ENCODE data around the gene ZFAND6.

DNA sequence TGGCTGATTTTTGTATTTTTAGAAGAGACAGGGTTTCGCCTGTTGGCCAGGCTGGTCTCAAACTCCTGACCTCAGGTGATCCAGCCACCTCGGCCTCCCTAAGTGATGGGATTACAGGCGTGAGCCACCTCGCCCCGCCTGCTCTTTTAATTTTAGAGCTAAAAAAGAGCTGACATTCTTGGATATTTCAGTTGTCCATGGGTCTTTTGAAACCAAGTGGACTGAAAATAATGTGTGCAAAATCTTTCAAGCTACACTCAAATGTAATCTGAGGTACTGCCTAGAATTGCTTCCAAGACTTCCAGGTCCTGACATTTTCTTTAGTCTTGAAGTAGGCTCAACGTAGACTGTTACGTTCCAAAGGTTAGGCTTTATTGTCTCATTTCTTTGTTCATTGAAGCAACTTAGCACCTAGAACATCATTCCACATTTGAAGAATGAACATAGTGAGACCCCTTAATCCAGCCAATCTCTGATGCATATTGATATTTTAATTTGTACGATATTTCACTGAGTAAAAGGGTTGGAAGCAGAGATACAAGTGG, 4.7 kb downstream of the MORF4L1 start:
- PRO-cap: no peak

DNA sequence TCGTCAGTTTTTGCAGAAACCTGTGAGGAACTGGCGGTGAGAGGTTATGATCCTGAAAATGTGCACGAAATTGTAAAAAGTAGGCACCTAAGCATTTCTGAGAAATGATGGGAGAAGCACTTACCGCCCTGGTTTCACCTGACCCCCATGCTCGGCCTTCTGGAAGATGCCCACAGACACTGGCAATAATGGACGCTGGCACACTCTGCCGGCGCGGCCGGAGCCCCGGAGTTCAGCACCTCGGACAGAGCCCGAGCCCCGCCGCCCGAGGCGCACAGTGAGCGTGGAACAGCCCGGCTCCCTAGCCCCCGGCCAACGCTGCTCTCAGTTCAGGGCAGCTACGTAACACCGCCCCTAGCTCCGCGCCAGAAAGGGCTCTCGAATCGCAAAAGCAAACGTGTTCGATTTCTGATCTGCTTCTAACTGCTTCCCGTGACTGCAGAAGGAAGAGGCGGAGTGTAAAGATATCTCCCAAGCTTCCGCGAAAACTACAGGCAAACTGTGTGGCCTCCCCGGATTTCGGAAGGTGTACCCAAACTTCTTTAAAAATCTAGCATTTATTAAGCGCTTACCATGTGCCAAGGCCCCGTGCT, 1.1 kb downstream of the ANKRD34C start:
- PRO-cap: no peak

GRCh38 chr15:80017586-80018063, 41.9 kb upstream of the ZFAND6 start:
- PRO-cap: no peak

DNA sequence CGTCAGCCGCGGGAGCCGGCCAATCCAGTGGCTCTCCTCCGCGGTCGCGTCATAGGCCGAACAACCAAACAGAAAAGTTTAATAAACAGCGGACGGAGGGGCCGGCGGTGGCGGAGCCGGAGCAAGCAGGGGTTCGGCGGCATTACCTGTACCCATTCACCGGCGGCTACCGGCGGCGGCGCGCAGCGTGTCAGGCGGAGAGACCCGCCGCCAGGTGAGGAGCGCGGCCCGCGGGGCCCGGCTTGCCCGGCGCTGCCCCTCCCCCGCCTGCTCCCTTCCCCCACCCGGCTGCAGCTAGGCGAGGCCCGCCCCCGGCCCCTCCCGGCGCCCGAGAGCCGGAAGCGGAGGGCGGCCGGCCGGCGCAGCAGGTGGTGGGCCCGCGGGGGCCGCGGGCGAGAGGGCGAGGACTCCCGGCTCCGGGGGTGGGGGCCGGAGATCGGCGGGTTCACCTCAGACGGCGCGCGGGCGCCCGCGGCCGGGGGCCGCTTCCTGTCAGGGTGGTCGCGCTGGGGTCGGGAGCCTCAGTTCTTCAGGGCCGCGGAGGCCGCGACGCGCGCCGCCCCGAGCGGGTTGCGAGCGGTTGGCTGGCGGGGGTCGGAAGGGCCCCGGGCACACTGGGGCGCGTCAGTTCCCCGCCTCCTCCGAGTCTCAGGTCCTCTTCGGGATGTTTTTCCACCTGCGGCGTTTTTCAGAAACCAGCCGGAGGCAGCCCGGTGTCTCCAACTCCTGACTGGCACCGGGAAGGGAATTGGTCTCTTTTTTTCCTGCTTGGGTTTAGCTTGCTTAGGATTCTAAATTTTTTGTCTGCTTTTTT, at the start of gene ZFAND6:
Gene ZFAND6, plus strand, starts transcription at position 81 of the 814 bp plus-strand sequence.
- PRO-cap: bidirectional peak, plus-strand start at position 81 of the sequence, minus-strand start outside the sequence; bidirectional peak, plus-strand start at position 345 of the sequence, minus-strand start at position 269 of the sequence

GRCh38 chr15:80082143-80082552, 22.7 kb downstream of the ZFAND6 start:
- PRO-cap: no peak

- PRO-cap: bidirectional peak, plus-strand start at chr15:80251891, minus-strand start at chr15:80251726
Observed at GRCh38 chr15:80251374-80251998, 527 bp downstream of the CTXND1 start.

DNA sequence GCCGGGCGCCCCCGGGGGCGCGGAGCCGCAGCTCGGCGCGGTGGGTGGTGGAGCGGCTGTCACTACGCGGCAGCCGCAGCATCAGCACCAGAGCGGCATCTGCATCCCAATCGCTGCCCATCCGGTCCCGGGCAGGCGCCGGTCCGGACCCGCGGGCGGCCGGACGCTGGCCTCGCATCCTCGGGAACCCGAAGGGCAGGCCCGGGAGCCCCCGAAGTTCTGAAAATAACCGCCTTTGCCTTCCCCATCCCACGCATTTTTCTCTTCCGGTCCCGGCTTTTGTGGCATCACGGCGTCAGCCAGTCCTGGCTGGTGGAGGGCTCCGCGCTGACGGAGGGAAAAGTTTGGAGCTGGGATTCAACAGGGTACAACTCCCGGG, 427 bp downstream of the ARNT2 start:
- PRO-cap: no peak

DNA sequence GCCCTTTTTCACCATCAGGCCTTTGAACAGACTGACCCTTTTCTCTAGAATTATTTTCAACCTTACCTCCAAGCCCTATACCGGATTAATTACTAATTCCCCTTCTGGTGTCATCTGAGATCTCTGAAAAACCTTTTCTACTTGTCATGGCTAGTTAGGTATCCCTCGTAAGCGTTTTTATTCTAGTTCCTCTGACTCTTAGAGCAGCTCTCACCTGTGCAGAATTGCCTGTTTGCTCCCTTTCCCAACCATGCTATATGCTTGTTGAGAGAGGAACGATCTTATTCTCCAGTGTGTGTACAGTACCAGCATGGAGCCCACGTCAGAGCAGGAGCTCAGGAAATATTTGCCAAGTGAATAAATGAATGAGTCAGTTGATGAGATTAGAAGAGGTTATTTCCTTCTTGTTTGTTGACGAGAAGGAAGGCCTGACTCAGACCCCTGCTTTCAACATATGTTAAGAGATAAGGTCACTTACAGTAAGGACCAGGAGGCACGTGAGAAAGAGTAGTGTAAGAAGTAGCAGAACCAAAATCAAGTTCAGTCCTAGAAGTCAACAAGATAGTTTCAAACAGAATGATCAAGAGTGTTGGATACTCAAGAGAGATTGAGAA, 106.4 kb upstream of the ABHD17C start:
- PRO-cap: no peak

DNA sequence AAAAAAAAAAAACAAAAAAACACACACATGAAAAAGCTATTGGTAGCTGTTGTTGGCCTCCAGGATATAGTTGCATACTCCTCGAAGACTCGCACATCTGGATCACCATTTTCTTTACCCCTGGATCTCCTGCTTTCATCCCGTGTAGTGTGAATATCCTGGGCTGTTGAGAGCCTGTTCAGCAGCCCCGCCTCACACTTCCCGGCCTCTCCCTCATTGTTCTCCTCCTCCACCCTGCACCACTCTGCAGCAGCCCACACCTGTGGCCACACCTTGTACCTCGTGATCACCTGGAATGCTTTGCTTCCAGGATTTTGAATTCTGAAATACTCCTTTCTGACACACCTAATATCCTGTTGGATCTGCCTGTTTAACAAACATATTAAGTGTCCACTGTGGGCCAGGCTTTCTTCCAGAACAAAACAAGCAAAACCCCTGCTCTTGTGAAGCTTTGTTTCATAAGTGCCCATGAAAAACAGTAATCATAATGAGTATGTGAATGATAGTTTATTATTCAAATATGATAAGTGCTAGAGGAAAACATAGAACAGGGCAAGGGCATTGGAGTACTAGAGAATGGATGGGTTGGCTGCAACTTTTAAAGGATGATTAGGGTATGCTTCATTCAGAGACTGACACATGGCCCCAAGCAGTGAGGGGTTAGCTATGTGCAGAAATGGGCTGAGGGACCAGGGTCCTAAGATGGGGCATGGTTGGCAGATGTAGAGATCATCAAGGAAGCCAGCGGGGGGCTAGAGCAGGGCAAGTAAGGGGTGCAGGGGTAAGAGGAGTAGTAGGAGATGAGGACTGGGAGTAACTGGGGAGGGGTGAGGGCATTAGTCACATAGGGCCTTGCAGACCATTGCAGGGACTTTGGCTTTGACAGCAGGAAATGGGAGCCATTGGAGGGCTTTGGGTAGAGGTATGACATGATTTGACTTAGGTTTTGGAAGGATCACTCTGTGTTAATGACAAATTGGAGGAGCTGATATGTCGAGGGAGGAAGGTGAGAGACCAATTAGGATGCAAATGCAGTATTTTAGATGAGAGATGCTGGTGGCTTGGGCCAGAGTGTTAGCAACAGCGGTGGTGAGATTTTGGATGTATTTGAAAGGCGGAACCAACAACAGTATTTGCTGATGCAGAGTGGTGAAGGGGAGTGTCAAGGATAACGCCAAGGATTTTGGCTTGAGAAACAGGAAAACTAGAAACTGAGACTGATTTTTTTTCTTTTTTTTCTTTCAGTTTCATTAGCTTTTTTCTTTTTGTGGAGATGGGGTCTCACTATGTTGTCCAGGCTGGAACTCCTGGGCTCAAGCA, 14.8 kb downstream of the ABHD17C start:
- PRO-cap: no peak

- PRO-cap: no peak
Observed at GRCh38 chr15:81183858-81184860, 12.5 kb upstream of the IL16 start.

DNA sequence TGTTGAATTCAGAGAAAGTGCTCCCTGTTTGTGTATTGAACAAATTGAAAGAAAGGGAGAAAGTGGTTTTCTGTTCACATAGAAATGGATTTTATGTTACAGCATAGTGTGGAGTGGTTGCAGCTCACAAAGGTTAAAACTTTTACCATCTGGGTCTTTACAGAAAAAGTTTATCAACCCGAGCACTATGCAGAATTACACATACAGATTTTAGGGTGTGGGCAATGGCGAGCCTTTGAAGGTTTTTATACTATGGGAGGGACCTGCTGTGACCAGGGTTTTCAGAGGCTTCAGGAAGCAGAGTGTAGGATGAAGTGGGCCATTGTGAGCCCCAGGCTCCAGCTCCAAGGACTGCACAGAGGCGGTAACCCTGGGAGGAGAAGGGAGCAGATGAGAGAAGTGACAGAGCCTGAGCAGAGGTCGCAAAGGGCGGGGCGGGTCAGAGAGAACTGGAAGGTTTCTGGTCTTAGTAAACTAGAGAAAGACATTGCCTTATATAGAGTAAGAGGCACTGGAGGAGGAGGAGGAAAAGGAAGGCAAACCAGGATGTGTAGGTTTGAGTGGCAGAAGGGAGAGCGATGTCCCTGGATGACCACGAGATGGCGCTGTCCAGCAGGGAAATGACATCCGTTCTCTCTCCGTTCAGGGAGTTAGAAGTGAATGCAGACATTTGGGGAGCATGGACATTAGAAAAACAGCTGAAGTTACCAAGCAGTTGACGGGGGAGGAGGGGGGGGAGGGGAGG, 49.1 kb downstream of the STARD5 start:
- PRO-cap: no peak

DNA sequence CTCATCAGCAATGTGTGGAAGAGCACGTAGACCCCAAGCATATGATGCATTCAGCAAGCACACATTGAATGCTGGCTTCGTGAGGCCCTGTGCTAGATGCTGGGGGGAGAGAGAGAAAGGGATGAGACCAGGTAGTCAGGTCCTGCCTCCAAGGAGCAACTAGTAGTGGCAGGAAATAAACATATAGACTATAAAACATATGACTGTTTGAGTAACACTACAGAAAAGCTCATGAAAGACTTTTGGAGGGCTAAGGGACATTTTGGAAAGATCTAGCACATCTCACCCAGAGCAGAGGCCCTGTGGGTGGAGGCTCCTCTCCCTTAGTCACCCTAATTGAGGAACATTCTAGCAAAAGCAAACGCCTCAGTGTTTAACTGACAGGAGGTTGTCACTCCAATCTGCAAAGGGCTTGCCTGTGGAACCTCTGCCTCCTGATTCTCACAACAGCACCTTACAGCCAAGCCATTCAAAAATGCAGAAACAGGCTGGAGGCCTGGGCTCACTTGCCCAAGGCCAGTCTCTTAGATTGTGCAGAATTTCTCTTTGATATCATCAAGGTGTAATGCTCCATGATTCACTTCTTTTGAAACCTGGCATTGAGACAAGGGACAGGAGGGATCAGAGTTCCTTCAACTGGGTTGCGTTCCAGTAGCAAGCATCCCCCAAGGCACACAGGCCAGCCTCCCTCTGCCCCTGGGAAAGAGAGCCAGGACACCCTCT, 26.1 kb downstream of the STARD5 start:
- PRO-cap: no peak

- PRO-cap: no peak
Observed at GRCh38 chr15:82022129-82022554, 23.7 kb downstream of the MEX3B start.

- PRO-cap: bidirectional peak, plus-strand start at chr15:82046801, minus-strand start at chr15:82046828; bidirectional peak, plus-strand start at chr15:82047398, minus-strand start at chr15:82046910
Observed at GRCh38 chr15:82046559-82047167, 845 bp upstream of the MEX3B start.

DNA sequence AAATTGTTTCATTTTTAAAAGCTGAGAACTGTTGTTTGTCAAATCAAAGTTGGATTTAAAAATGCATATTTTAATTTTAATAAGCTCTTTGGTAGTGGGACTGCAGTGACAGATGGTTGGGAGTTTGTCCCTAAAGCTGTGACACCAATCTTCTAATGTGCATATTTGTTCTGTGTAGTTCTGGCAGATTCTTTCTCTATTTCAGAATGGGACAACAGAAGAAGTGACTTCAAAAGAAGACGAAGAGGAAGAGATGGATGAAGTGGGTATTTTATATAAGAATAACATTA, 29.2 kb upstream of the GOLGA6L9 start:
- PRO-cap: no peak

DNA sequence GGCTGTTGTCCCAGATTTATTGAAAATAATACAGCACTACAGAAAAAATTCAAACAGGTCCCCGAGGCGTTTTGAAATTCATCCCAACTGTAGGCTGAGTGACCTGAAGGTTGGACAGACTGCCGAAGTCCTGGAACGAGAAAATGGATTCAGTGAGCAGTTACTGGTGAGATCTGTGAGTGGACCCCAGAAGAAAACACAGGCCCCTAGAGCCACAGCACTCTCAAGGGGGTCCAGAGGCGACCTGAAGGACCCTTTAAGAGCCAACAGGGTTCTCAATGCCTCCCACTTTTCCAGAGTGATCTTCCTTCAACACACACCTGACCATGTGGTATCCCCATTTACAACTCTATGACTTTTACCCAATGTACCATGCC, 3.5 kb downstream of the RPS17 start:
- PRO-cap: no peak

- PRO-cap: bidirectional peak, plus-strand start at chr15:82809651, minus-strand start at chr15:82809419
Observed at GRCh38 chr15:82809144-82809484, 314 bp upstream of the WHAMM start.

GRCh38 chr15:82914398-82914814, 38.1 kb downstream of the HOMER2 start:
- PRO-cap: no peak

DNA sequence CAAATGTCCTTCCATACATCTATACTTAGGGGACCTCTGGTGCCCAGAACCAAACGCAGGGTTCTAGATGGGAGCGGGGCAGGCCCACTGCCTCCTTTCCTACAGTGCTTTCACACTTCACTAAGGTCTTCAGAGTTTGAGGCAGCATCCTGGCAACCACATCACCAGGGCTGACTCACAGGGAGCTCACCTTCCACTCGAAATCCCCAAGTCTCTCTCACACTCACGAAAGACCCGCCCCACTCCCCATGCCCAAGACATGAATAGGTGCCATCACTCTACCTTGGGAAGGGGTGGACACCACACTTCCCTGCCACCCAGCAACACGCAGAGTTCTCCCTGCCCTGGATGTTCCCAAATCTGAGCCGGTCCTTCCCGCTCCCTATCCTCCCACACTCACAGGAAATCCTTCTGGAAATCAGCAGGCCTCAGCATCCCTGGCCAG, 18.9 kb downstream of the HOMER2 start:
- PRO-cap: no peak

GRCh38 chr15:82934445-82935033, 18.0 kb downstream of the HOMER2 start:
- PRO-cap: no peak

Data from left ventricle myocardium (tissue), 1 donor.